Calu3 (cell line): ENCODE data around the genes CCNJL, PANK3 and NPM1.

DNA sequence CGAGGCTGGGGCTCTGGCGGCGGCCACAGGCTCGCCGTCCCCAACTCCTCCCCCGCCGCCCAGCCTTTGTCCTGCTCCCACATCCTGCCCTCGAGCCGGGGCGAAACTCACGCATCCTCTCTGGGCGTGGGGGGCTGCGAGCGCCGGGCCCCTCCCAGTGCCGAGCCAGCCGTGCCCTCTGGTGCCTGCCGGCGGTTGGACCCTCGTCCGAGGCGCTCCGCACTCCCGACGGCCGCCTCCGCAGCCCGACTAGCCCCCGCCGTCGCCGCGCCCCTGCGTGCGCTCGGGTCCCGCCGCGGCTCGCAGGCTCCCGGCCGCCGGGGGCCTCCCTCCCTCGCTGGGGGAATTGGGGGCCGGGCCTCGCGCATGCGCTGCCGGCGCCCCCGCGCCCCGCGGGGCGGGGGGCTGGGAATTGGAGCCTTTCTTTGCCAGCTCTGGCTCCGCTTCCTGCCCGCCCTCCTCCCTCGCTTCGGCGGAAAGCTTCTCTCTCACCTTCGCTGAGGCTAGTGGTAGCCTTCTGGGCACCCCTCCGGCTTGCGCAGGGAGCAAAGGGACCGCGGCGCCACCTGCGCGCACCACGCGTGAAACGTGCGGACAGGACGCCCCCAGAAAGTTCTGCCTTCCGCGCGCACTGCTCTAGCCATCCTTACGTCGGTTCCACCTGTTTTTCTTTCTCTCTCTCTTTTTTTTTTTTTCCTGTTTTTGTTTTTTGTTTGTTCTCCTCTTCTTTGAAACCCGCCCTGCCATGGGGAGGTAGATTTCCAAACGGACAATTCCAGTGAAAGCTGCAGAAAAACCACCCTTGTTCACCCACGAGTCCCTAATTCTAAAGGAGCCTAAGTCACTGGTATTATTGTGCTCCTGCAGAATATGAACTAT lies at the start of gene CCNJL:
CCNJL (minus strand) TSS at position 312 of the 879 bp plus-strand sequence.
- PRO-cap: bidirectional peak, plus-strand start at position 82 of the sequence, minus-strand start at position 68 of the sequence; bidirectional peak, plus-strand start at position 421 of the sequence, minus-strand start at position 302 of the sequence; unidirectional peak, minus-strand start at position 828 of the sequence

DNA sequence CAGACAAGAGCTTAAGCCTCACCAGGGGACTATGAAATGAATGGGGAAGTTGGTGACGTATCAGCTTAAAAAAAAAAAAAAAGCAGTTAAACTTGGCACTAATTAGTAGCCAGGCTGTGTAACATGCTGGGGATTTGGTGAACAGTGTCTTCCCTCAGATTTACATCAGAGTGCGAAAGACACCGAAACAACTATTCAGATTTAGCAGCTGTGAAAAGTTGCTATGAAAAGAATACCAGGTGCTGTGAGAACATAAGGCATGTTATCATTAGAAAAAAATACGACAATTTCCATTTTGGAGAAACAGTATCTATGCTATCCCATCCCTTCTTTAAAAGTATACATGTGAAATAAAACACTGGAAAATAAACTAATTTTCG lies 472 bp upstream of the SLU7 start:
- PRO-cap: no peak

DNA sequence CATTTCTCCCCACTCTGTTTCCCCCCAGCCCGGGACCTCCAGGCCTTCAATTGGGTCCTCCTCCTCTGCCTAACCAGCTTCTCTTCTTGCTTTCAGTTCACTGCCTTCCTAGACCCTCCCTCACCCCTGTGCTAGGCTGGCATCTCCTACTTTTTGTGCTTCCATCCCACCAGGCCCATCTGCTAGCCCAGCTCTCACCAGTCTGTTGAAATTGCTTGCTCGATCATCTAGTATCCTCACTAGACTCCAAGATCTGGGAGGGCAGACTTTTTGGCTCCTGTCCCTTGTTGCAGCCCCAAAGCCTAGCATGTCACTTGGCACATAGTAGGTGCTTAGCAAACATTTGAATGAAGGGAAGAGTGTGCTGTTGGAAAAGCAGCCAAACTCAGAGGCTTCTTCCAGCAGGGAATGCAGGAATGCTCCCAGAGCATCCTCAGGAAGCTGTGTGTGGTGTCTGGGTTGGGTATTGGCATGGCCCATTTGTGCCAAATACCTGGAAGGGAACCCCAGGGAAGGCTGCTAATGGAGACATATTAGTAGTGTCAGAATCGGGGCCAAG lies 193.6 kb downstream of the PTTG1 start:
- PRO-cap: no peak

GRCh38 chr5:163503878-163505003 lies 1.2 kb upstream of the MAT2B start:
- PRO-cap: bidirectional peak, plus-strand start at chr5:163504426, minus-strand start at chr5:163504224; bidirectional peak, plus-strand start at chr5:163504651, minus-strand start at chr5:163504659; unidirectional peak, minus-strand start at chr5:163504884

GRCh38 chr5:163509072-163509901 lies 3.9 kb downstream of the MAT2B start:
- PRO-cap: bidirectional peak, plus-strand start at chr5:163509549, minus-strand start at chr5:163509450

DNA sequence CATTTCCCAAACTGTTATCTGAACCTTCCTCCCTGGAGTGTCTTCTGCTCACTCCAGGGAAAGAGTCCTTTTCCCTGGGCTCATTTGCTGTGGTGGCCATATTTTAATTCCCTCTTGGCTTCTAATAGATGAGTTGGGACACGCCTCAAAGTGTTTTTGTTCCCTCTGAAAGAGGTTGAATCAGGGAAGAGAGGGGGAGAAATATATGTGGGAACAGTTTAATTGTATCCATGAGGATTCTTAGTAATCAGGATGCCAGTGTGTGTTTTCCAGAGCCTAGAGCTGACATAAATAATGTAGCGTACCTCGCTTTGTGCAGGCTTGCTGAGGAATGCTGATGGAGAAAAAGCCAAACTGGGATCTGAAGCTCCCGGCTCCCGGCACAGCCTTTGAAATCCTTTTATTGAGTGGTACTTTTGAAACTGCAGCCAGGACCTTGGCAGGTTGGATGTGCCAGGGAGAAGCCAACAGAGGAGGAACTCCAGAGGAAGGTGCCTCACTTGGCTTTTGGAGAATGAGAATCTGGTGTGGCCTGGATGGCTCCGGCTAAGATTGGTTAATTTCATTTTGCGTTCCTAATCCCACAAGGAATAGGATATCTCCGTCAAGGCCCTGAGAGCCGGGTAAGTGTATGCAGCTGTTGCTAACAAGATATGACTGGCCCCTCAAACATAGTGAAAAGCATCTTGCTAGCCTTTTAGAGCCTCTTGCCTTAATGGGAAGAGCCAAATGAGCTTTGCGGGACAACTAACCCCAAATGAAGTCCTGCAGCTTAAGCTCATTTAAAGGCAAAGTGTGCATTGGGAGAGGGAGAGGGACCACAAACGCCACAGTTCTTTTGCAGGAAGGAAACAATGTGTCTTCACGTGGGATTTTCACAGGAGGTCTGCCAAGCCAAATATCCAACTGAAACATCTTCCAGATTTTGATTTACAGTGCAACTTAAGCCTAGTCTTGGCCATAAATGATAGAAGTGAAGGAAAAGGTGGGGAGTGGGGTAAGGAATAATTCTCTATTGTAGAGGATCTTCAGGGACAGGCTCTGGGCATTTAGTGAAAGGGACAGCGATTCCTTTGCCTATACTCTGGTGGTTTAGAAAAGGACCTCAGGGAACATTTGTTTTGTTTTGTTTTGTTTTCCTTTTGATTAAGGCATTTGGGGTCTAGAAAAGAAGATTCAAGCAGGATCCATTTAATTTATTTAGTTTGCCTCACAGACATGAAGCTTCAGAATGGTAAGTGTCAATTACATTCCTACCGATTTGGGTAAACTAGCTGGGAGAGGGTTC lies 470.9 kb upstream of the WWC1 start:
- PRO-cap: no peak

DNA sequence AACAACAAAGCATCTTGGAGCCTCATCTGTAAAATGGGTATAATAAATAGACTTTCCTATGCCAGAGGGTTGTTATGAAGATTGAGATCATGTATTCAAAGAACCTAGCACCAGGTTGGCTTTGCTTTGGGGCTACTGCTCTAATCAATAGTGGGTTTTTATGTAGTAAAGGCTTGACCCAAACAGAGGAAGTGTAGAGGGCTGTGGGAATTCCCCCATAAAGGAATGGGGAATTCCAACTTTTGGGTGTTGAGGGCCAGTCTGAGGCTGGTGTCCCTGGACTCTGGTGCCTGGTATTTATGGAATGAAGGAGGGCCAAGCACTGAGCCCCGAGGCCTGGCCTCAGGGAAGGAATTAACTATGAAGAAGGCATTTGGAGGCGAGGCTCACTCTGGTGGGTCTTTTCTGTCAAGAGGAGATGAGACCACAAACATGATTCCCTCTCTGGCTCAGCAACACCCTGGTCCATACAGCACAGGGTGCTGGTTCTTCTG lies 1.6 kb upstream of the WWC1 start:
- PRO-cap: bidirectional peak, plus-strand start at position 259 of the sequence, minus-strand start at position 134 of the sequence

DNA sequence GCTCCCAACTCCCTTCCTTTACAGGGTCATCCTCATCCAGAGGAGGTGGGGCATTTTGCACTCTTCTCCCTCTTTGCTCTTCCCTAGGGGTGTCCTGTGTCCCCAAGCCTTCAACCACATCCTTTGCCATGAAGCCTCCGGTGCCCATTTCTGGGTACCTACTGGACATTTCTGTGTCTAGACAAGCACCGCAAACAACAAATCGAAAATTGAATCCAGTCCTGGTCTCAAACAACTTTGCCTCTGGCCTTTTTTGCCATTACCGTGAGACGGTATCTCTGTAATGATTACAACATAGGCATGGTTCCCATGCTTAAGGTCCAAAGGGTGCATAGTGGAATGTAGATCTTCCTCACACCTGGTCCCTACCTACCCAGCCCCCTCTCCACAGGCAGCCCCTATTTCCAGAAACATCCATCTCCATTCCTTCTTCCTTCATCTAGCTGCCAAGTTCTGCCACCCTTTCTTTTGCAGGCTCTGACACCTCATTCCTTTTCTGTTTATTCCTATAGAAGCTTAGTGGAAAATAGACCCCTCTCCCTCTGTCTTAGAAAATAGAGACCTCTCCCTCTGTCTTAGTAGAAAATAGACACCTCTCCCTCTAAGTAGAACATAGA lies 17.8 kb downstream of the WWC1 start:
- PRO-cap: no peak

GRCh38 chr5:168328830-168329268 lies 37.4 kb downstream of the WWC1 start:
- PRO-cap: unidirectional peak, plus-strand start at chr5:168329150

DNA sequence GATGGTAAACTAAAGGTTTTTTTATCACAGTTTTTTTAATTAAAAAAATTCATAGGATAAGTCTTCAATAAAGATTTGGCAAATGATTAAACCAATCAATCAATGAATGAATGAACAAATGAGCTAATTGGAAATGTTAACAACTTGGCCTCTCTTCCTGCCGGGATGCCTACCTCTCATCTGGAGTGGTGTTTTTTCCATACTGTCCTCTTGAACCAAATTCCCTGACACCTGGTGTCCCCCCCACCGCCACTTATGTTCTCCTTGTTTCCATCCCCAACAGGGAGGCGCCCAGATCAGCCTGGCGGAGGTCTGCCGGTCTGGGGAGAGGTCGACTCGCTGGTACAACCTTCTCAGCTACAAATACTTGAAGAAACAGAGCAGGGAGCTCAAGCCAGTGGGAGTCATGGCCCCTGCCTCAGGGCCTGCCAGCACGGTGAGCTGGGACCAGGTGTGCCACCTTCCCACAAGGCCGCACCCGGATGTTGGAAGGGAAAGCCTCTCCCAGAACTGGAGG lies 44.8 kb upstream of the RARS1 start:
- PRO-cap: no peak

DNA sequence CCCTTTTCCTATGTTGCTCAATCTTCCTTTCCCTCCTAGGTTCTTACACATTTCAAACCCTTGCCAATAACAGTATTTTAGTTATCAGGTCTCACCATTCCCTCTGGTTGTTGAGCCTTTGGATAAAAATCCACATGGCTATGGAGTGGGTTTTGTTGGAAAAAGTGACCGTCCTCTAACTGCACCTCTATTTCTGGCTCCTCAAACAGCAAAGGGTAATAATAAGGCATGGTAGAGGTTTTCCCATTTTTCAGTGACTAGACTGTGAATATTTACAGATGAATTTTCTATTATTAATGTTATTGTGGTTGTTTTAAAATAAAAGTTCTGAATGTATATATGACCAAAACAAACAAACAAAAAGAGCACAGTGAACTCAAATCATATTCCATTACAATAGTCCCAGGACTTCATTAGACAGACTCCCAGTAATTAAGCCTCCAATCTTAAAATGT lies 22.7 kb downstream of the PANK3 start:
- PRO-cap: no peak

GRCh38 chr5:168578591-168579654 lies at the start of gene PANK3:
Gene PANK3 (minus strand): TSS chr5:168579368.
- PRO-cap: bidirectional peak, plus-strand start at chr5:168578877, minus-strand start at chr5:168578816; bidirectional peak, plus-strand start at chr5:168579136, minus-strand start at chr5:168579033; bidirectional peak, plus-strand start at chr5:168579468, minus-strand start at chr5:168579603

DNA sequence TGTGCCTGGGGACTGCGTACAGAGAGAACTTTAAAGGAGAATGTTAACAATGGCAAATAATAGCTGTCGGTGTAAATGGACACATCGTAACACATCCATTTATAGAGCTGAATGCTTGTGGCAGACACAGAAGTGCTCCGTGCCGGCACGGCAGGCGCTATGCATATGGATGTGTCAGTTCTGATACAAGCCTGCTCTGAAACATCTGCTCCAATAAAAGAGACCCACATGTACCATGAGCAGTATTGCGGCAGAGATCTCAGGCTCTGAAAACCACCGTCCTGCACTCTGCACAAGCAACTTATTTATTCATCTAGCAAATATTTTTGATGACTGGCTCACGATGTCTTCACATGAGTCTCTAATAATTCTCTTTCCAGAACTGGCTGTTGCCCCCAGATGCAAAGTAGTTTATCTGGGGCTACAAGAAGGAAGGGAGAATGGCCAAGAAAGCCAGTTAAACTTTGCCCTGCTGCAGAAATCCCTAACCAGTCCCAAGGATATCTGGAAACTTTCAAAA lies 290.8 kb upstream of the PANK3 start:
- PRO-cap: no peak

- PRO-cap: no peak
Measured at GRCh38 chr5:169593050-169593685, 9.6 kb downstream of the SPDL1 start.

DNA sequence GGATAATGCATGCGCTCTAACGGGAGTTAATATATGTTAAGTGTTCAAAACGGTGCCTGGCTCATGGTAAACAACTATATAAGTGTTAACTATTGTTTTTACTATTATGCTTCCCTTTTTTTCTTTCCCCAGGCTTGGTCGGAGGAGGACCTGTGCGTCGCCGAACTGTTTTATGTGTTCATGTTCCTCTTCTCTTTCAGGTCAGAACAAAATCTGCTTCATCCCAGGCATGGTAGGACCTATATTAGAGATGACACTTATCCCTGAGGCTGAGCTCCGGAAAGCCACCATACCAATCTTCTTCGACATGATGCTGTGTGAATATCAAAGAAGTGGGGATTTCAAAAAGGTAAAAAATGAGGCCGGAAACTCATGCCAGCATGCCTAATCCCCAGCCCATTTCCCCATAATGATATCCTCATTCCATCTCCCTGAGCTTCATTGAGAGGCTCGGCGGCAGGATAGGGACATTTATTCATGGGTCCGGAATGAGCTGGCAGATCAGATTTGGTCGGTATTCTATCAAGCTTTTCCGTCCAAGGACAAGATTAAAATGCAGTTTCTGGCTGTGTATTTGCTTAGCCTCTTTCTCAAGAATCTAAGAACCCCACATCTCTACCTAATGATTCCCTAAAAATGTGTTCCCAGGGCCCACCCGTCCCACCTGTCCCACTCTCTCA lies 38.6 kb upstream of the INSYN2B start:
- PRO-cap: no peak

DNA sequence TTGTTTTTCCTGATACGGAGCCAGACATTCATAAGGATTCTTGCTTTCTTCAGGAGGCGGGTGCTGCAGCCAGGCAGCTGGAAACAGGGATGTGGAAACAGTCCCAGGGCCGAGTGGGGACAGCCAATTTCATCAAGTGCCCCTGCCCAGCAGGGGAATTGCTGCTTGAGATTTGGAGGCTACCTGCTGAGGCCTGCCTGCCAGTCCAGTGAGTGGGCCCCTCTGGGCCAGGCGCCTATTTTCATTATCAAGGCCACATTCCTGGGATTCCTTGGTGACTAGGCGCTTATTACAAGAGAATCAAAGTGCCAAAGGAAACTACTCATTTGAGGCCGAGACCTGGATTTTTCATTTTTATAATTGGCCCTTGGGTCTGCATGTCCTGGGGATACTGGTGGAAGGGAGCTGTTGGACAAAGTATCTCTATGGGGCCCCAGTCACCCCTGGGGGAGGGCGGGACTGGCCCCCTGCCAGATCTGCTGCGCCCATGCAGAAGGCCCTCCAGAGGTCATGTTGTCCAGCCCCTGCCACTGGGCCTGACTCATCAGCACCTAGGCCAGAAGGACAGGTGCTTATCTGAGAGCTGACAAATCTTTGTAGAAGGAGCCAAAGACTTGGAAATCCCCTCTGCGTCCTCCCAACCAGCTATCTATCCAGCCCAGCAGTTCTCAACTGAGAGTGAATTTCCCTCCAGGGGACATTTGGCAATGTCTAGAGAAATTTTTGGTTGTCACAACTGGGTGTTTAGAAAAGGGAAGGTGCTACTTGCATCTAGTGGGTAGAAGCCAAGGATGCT lies 45.5 kb downstream of the FOXI1 start:
- PRO-cap: unidirectional peak, minus-strand start at position 214 of the sequence

DNA sequence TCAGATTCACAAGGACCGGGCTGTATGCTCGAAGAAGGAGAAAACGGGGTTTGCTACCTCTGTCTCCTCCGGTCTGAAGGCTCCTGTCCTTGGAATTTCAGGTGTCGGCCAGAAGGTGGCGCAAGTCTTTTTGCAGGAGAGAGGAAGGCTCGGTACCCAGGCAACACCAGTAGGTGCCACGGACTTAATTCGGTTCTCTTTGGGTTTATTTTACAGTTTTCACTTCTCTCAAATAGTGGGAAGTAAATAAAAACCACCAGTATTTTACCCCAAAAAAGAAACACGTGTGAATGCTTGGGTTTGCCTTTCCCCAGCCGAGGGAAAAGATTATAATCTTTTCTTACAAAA lies 29.7 kb downstream of the LCP2 start:
- PRO-cap: no peak

- PRO-cap: no peak
Measured at GRCh38 chr5:170286636-170287066, 10.9 kb downstream of the LCP2 start.

DNA sequence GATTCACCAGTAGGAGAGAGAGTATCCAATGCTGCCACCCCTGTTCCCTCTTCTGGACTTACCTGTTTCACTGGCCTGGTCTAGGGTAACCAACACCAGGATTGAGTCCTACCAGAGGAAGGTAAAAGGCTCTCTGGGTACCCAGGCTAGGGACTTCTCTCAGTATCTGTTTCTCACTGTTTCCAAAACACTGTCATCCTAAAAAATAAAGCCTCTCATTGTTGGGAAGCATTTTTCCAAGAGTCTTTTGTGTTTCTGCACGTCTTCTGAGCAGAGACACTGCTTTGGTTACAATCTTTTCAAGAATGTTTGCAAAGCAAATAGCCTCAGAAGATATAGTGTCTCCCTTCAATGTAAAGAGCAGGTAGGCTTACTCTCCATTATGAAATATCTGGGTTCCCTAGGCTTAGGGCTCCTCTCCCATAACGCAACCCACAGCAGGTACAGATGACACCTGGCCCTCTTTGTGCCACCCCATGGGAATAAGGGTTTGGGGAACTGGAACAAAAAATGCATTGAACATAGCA lies 30.0 kb upstream of the GABRP start:
- PRO-cap: no peak

- PRO-cap: bidirectional peak, plus-strand start at chr5:171387852, minus-strand start at chr5:171387522
Measured at GRCh38 chr5:171387207-171388245, at the start of gene NPM1. Gene NPM1 (plus strand): TSS chr5:171387849.